Renal cortical epithelial cell (primary cell): ENCODE measurements around a stretch of chr7.

DNA sequence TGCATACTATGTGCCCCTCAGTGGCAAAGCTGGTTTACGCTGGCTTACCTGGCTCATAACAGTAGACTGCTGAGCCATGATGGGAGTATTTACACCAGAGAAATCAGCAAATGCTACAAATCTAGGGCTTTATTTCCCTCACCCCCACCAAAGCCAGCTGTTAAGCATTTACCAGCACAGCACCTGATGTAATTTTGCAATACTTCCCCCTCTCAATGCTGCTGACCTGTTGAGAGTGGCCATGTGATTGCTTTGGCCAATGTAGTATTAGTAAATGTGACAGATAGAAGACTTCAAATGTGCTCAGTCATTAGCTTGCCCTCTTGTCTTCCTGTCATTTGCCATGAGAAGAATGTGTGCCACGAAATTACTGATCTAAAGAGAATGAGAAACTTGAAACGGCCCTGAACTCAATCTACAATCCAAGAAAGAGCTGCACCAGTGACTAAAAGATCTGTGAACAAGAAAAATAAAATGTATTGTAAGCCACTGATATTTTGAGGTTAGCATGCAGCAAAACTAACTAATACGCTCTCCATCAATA is 46.5 kb downstream of the HERPUD2 start:
- RRBS = no CpG with 5 or more reads among the region's 4 CpGs

DNA sequence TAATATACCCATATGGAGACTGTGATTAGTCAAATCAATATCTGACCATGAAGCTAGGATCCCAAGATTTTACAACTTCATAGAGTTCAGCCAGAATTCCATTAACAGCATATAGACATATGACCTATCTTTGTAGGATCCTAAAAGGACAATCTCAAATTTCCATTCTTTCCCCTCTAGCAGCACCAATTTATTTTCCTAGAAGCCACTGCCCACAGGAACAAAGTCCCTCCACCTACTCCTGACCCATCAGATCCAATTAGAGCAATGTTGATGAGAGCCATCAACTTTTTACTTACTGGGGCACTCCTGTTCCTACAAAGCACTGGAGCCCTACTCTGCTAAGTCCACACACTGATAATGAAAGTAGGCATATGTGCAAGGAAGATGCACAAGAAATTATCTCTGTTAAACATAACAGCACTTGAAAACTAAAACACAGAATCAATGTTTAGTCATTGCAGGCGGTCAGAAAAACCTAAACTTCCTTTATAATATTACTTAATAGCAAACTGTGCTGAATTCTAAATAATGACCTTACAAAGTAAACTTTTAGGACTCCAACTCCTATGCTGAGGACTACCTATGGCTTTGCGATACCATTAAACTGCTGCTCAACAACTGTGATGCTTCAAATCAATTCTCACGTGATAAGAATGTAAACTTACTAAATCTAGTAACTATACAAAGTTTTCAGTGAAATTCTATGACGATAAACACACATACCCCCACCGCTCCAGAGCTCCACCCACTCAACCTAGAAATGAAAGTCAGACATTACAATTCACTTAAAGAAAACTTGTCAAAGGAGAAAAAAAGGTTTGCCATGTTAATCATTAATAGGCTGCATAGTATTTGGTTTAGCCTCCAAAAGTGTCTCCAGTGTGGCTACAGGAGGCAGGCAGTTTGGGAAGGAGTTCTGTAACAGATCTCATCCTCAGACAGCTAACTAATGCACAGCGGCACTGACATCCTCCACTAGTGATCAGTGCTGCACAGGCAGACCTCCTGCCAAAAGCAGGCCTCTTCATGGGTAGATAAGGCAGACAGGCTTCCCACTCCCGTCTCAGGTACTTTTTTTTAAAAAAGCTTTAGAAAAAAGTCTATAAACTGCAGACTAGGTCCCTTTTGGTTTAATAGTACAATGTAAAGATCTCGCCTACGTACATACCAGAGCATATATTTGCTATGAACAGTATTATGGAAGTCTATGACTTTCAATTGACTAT is 3.3 kb downstream of the HERPUD2 start:
- RRBS = no CpG with 5 or more reads among the region's 9 CpGs

DNA sequence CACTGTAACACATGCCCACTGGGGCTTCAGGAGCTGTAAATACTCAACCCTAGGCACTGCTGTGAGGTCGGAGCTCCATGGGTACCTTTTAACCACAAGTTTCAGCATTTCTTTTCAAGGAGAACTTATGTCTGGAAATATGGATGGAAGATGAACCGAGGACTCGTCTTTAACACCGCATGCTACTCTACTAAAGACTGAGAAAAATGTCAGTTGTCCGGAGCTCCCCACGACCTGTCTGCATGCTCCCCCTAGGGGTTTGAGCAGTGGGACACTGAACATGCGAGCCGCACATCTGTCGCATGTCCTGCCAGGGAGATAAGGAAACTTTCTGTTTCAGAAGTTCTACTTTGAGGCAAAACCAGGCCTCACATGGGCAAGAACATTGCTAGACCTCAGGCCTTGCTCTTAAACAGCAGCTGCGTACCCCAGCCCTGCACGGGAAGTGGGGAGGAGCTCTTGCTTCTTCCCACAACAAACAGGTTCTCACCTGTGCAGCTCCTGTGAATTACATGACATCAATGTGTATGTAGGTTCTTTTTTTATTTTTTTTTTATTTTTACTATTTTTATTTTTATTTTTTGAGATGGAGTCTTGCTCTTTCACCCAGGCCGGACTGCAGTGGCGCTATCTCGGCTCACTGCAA is 30.3 kb upstream of the HERPUD2 start:
- RRBS = no CpG with 5 or more reads among the region's 14 CpGs

DNA sequence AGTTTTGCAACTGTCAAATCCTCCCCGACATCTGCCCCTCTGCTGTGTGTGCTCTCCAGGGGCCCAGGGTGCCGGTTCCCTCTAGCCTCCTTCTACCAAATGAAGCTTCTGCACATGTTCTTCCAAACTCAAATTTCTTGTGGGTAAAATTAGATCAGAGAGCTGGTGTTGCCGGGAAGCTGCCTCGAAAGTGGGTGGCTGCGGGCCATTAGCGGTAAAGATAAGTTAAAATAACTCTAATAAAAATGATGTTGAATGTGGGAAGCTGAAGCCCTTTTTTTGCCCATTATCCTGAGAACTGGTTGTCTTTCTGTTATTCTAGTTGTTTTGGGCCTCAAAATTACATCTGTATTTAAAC is 37.0 kb upstream of the EEPD1 start:
- RRBS = 49% methylated on average over 2 of the region's 6 CpGs

GRCh38 chr7:36533811-36534297 is 144.2 kb downstream of the ANLN start:
- RRBS = no CpG with 5 or more reads among the region's 8 CpGs

DNA sequence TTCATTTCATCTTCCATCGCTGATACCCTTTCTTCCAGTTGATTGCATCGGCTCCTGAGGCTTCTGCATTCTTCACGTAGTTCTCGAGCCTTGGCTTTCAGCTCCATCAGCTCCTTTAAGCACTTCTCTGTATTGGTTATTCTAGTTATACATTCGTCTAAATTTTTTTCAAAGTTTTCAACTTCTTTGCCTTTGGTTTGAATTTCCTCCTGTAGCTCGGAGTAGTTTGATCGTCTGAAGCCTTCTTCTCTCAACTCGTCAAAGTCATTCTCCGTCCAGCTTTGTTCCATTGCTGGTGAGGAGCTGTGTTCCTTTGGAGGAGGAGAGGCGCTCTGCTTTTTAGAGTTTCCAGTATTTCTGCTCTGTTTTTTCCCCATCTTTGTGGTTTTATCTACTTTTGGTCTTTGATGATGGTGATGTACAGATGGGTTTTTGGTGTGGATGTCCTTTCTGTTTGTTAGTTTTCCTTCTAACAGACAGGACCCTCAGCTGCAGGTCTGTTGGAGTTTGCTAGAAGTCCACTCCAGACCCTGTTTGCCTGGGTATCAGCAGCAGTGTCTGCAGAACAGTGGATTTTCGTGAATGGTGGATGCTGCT is 166.5 kb downstream of the AOAH start:
- RRBS = no CpG with 5 or more reads among the region's 11 CpGs

DNA sequence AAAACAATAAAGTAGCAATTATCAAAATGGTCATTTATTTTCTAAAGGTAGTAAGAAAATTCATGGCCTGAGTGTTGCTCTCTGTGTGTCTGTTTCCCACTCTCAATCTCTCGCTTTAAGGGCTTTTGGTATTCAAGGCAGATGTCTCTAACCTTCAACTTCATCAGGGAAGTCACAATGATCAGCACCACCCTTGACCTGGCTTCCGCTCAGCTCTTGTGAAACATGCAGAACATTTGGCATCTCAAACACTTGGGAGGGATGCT is 129.9 kb downstream of the AOAH start:
- RRBS = no CpG with 5 or more reads among the region's 2 CpGs

GRCh38 chr7:36784789-36785665 is 60.7 kb upstream of the AOAH start:
- RRBS = no CpG with 5 or more reads among the region's 7 CpGs

- RRBS = no CpG with 5 or more reads among the region's 9 CpGs
These were observed 98.6 kb downstream of the ELMO1 start for GRCh38 chr7:37349922-37350681.

GRCh38 chr7:37507987-37508455 is 59.4 kb upstream of the ELMO1 start:
- RRBS = no CpG with 5 or more reads among the region's 6 CpGs

DNA sequence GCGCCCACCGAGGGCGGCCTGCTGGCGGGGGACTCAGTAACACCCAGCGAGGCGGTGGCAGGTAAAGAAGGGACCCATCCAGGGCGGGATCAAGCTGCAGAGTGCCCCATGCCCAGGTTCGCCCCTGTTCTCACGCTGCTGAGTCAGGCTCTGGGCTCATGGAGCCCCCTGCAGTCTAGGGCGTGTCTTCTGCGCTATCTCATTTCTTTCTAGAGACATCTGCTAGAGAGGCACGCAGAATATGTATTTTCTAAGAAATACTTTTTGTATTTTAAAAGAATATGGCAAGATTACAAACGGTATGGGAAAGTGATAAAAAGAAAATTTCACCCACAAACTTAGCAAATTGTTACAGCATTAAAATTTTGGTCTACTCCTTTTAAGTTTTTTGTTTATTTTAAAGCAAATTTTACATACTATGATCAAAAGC is 966 bp downstream of the EPDR1 start:
- RRBS = no CpG with 5 or more reads among the region's 13 CpGs

GRCh38 chr7:38276065-38276861 is 98.2 kb downstream of the STARD3NL start:
- RRBS = no CpG with 5 or more reads among the region's 7 CpGs

- RRBS = no CpG with 5 or more reads among the region's 5 CpGs
These were observed 735 bp upstream of the YAE1 start for GRCh38 chr7:39565368-39565970.

GRCh38 chr7:39609030-39610309 is 13.9 kb upstream of the RALA start:
- RRBS = no CpG with 5 or more reads among the region's 43 CpGs

DNA sequence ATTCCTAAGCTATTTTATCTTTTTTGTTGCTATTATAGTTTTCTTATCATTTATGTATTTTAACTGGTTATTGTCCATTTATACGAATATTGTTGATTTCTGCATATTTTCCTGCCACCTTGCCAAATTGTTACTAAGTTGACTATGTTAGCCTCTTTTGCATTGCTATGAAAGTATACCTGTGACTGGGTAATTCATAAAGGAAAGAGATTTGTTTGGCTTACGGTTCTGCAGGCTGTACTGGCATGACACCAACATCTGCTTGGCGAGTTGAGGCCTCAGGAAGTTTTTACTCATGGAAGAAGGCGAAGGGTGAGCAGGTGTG is 8.3 kb downstream of the RALA start:
- RRBS = no CpG with 5 or more reads among the region's 4 CpGs

DNA sequence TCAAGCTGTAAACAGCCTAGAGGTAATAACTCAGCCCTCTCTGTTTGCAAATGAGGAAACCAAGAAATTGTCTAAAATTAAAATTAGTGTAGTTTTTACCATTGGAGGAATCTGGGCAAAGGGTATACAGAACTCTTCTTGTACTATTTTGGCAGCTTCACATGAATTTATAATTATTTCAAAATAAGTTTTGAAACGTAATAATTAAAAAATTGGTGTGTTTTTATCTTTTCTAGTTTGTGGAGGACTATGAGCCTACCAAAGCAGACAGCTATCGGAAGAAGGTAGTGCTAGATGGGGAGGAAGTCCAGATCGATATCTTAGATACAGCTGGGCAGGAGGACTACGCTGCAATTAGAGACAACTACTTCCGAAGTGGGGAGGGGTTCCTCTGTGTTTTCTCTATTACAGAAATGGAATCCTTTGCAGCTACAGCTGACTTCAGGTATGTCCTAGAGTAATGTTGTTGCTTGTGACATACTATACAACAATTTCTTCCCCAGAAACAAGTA is 66.8 kb downstream of the RALA start:
- RRBS = no CpG with 5 or more reads among the region's 5 CpGs

DNA sequence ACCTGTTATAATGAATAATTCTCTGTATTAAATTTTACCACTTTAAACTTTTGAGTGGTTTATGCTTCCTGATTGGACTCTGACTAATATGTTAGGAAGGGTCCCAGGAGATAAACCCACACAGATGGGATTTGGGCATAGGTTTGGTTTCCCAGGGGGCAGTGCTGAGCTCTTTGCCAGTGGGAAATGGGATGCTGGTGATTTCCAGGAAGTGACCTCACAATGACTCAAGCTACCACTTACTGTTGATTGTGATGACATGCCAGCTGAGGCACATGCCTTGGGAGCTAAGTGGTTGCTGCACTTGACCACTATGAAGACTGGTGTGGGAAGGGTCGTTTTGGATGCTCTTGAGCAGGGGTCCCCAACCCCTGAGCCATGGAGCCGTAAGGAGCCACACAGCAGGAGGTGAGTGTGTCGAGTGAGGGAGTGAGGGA is 159.1 kb upstream of the CDK13 start:
- RRBS = no CpG with 5 or more reads among the region's 3 CpGs

- RRBS = no CpG with 5 or more reads among the region's 4 CpGs
These were observed 87.1 kb downstream of the SUGCT start for GRCh38 chr7:40221865-40222382.

GRCh38 chr7:40546928-40547548 is 412.2 kb downstream of the SUGCT start:
- RRBS = no CpG with 5 or more reads among the region's 3 CpGs